SP-49 (cell line): ENCODE data around the gene FOXRED1.

DNA sequence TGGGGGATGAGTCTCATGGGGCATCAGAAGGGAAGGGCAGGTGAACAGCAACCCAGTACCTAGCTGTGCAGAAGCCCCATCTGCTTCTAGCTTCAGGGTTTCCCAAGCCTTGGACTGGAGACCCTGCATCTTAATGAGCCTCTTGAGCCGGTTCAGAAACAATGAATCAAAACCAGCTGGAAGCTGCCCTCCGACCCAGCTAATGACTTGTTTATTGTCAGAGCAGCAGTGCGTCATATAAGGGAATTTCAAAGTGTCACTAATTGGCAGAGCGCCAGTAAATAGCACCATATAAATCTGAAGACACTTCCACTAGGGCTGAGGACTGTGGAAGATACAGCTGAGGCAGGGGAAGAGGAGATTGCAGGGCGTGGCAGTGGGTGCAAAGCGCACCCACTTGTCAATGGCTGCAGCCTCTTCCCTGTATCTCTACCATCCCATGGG is 57.4 kb downstream of the RPUSD4 start:
- PRO-cap: no peak

DNA sequence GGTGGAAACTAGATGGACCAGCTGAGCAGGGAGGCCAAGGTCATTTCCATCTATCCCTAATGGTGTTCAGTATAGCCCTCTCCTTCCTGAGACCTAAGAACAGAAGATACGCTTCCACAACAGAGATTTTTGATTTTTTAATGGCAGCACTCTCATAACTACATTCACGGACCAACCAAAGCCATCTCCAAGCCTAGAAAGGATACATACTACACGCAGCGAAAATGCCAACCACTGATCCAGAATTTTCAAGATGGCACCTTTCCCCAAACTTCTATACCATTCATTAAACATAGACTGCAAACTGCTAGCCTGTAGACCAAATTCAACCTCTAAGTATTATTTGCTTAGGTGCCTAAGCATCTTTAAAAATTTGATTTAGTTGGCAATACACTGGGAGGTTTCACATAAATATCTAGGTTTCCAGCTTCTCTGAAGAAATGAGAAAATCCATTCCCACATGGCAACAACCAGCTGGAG is 9.1 kb downstream of the RPUSD4 start:
- PRO-cap: no peak

DNA sequence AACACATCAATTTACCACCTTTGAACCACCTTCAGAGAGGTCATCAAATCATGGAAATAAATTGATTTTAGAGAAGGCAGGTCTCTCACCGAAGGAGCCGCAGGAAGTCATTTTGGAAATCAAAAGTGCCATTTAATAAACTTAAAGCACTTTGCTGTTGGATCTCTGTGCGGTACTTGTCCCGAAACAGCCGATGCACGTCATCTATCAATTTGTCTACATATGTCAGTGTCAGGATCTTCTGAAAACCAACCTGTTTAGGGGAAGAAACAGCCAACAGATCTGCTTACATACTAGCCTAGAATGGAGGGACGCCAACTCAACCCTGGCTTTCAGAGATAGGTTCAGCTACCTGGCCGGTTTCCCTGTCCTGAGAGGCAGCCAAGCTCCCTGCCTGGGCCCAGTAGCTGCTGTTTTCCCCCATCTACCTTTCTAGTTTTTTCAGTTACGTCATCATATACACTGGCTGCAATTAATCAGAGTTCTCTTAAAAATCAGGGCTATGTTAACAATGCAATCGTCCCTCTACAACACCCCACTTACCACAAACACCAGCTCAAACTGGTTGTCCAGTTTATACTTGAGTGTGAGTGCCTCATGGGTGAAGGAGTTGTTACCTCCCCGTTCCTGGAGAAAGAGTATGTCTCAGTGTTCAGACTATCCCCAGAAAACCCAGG is 1.1 kb downstream of the SRPRA start:
- PRO-cap: no peak

- PRO-cap: bidirectional peak, plus-strand start at chr11:126269157, minus-strand start at chr11:126268847
Measured at GRCh38 chr11:126268739-126269770, at the start of gene FOXRED1. TSS of gene FOXRED1 (plus strand) at chr11:126269154.

DNA sequence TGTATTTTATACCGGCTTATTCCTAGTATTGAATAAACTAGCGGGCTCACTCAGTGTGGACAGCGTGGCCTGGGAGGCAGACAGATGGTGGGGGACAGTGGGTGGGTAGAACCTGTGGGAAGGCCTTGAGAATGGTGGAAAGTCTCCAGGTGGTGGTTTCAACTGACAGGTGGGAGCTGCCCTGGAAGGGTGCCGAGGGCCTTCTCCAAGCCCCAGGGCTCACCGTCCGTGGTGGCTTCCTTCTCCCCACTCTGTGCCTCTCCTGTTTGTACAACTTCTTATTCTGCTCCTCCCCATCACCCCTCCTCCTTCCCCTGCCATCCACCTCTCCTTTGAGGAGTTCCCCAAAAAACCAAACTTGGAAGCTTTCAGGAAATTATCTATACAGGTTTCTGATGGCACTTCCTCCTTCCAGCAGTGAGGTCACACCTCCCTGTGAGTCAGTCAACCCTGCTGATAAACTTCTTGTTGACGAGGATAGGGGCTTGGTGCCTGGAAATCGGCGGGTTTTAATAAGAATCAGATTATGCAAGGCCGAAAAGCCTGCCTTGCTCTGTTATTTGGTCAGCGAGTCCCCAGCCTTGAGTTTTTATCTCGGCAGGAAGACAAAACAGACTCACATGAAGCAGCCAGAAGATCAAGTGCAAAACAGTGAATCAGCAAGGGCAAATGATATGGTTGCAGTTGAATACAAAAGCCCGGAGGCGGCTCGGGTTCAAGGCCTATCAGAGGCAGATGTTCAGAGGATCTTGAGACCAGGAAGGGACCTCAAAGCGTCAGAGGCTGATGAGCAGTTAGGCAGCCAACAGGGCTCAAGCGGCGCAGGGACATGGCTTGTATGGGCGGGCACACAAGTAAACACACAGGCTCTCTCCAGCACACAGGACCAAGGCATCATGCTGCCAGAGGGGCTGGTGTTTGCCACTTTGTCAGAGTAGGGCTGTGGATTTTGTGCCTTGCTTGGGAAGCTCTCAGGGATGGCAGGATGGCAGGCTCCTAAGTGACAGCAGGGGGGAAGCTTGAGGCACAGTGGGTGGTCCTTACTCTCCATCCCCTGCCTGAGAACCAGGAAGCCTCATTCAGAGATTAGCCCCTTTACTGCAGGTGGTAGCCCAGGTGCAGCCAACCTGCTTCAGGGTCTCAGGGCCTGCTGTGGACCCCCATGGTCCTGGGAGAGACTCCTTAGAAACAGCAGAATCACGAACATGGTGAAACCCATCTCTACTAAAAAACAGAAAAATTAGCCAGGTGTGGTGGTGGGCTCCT is 9.4 kb upstream of the ST3GAL4 start:
- PRO-cap: no peak

DNA sequence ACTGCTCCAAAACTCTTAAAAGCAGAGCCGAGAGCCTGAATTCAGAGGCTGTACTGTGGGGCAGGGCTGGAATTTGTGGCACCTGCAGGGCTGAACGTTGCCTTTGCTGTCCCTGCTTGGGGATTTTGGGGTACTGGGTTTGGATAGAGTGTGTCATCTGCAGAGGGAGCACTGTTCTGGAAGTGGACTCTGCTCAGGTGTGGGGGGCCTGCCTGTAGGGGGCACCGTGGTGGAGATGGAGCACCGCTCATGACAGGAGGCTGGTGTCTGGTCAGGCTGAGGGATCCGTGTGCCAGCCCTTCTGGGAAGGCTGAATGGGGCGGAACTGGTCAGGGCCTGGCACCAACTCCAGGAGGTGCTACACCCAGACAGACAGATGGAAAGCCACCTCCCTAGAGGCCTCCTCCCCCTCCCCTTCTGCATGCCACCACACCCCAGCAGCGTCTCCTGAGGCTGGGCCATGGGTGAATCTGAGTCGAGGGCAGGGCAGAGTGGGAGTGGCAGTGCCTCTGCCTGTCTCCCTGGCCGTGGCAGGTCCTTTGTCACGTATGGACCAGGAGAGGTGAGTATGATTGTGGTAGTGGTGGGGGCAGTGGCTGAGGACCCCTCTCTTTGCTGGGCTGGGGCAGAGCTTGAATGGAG is 11.5 kb downstream of the ST3GAL4 start:
- PRO-cap: no peak

GRCh38 chr11:126392425-126393475 is 37.3 kb downstream of the ST3GAL4 start:
- PRO-cap: no peak

DNA sequence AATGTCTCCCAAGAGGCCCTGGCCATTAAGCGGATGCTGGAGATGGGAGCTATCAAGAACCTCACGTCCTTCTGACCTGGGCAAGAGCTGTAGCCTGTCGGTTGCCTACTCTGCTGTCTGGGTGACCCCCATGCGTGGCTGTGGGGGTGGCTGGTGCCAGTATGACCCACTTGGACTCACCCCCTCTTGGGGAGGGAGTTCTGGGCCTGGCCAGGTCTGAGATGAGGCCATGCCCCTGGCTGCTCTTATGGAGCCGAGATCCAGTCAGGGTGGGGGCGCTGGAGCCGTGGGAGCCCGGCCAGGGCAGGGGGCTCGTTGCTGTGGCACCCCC is 58.5 kb downstream of the ST3GAL4 start:
- PRO-cap: no peak

- PRO-cap: no peak
Measured at GRCh38 chr11:126452615-126453075, 97.2 kb downstream of the ST3GAL4 start.

DNA sequence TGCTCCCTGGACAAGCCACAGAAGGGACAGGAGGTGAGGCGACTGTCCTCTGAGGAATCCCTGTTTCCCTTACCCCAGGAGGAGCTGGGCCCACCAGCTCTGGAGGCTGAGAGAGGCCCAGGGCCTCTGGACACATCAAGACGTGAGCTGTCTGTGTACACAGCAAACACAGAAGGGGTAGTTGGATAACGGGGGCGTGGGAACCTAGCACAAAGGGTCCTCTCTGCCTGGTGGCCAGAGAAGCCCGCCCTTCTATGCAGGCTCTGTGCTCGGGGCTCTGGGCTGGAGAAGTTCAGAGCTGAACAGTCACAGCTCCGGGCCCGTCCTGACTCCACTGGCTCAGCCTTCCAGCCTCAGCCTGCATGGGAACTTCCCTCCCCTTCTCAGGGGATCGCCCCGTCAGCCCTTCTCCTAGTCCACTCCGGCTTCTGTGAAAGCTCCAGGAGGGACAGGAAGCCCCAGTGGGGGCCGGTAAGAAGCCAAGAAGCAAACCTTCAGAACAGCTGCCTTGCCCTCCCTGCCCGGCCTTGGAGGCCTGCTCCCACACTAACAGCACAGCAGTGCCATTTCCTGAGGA is 119.5 kb downstream of the ST3GAL4 start:
- PRO-cap: no peak

DNA sequence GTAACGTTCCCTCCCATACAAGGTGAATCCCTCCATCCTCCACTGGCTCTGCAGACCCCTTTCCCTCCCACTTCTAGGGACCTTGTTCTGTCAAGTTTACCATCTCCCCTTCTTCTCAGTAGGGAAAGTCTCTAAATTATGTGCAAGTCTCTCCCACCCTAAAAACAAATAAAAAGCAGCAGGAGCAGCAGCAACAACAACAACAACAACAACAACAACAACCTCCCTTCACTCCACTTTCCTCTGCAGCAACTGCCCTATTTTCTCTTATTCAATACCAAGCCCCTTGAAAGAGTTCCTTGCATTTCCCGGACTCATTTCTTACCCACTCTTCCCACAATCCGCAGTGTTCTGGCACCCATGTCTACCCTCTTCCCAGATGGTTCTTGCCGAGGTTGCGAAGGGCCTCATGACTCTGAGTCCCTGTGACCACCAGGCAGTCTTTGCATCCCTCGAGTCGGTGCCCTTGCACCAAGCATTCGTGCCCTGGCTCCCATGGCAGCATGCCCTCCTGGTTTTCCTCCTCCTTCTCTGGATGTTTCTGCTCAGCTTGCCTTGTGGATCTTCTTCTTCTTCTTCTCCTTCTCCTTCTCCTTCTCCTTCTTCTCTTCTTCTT is 77.9 kb downstream of the KIRREL3 start:
- PRO-cap: no peak

GRCh38 chr11:127105851-127106839 is 105.6 kb upstream of the KIRREL3 start:
- PRO-cap: no peak

DNA sequence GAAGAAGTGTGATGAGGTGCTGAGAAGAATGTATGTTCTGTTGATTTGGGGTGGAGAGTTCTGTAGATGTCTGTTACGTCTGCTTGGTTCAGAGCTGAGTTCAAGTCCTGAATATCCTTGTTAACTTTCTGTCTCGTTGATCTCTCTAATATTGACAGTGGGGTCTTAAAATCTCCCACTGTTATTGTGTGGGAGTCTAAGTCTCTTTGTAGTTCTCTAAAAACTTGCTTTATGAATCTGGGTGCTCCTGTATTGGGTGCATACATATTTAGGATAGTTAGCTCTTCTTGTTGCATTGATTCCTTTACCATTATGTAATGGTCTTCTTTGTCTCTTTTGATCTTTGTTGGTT is 757.5 kb upstream of the KIRREL3 start:
- PRO-cap: no peak

DNA sequence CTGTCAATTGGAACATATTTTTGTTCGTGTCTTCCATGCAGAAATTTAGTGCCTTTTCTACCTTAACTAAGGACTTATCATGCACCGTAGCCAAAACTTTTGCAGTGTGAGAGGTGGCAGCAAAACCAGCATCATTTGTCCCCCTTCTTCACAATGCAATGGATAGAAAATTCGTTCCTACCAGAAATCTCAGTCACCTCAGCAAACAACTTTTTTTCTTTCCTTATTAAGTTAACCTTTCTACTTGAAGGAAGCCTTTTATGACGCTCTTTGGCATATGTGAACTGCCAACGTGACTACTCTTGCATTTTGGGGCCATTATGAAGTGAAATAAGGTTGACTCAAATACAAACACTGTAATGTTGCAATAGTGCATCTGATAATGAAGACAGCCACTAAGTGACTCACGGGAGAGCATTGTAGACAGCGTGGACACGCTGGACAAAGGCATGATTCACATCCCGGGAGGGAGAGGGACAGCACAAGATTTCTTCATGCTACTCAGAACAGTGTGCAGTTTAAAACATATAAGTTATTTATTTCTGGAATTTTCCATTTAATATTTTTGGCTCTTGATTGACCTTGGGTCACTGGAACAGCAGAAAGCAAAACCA is 560.8 kb downstream of the ETS1 start:
- PRO-cap: no peak

DNA sequence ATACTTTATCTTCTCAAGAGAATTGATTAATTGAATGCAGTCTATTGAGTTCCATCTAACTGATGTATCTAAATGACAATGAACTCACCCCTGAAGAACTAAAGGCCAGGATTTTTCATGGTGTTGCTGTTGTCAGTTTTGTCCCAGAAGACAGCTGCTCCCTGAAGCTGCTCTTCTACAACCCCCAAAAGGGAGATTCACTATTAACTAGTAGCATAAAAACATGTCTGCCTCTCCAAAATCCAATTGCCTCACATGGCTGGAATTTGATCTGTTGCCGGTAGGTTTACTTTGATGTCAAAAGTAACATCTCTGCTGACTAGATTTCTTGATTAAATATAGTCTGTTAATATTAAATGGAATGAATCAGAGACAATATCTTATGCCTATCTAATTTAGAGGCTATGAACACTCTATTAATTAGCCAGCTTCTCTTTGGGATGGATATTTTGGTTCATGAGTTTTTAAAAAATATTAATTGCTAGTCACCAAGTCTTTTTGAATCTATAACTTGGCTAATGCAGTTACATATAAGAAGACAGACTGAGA is 425.4 kb downstream of the ETS1 start:
- PRO-cap: no peak

GRCh38 chr11:128291879-128292390 is 295.4 kb downstream of the ETS1 start:
- PRO-cap: no peak

GRCh38 chr11:128323375-128323837 is 264.0 kb downstream of the ETS1 start:
- PRO-cap: no peak

DNA sequence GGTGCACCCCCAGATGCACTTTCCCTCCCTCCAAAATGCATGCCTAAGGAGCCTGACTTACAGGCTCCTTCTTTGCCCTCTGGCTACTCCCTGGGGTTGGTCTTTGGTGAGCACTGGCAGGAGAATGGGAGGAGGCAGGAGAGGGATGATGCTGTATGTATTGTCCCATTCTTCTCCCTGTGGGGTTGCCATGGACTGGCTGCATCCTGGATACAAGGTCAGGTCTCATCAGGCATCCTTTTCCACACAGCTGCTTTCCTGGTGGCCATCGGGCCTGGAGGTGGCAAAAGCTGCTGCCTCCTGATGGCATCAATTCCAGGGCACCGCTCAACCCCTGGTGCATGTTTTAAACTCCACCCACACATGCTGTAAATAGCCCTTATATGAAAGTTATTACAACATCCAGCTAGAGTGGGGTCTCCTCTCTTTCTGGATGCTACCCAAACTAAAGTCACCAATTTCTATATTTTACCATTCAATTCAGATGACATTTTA is 257.1 kb downstream of the ETS1 start:
- PRO-cap: no peak

DNA sequence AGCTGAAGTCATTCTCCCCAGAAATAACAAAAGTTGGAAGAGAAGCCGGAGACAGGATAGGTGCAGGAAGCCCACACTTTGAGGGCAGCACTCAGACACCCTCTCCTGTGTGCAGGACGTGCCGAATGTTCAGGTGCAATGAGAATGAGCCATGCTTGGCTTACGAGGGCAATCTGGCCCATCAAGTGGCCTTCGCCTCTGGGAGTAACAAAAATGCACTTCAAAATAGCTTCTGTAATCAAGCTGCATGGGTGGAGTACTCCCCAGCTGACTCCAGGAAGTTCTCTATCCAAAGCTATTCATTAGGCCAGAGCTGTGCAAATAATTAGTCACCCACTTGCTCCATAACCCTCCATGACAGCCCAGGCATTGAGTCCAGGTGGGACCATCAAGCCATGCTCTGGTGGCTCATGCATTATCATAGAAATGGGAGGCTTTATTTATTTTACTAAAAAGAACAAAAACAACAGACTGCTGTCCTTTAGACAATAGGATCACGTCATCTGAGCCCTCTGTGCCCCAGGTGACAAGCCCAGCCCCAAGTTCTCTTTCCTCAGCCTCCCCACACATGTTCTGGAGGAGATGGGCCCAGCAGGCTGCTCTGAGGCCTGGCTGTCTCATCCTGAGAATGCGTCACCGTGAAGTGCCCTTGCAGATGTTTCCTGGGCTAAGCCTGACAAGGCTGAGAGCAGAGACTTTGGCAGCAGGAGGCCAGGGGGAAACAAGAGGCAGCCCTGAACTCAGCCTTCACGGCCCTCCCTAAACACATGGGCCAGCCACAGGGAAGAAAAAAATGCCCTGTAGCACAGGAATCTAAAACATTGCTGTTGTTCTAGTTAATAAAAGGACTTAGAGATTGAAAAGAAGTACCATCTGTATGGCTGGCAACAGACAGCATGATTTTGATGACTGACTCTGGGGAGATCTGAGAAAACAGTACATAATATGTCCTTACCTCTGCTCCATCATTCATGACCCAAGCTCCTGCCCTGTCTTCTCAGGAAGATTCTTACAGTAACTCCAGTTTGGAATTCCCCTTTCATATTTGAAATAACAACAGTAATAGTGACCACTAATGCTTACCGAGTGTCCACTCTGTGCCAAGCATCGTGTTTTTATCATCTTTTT is 244.6 kb downstream of the ETS1 start:
- PRO-cap: no peak

GRCh38 chr11:128422414-128423147 is 164.8 kb downstream of the ETS1 start:
- PRO-cap: unidirectional peak, plus-strand start at chr11:128422907